Uterus (tissue), 7 donors: ENCODE results near the genes FOXP4, CCND3 and MRPS10.

DNA sequence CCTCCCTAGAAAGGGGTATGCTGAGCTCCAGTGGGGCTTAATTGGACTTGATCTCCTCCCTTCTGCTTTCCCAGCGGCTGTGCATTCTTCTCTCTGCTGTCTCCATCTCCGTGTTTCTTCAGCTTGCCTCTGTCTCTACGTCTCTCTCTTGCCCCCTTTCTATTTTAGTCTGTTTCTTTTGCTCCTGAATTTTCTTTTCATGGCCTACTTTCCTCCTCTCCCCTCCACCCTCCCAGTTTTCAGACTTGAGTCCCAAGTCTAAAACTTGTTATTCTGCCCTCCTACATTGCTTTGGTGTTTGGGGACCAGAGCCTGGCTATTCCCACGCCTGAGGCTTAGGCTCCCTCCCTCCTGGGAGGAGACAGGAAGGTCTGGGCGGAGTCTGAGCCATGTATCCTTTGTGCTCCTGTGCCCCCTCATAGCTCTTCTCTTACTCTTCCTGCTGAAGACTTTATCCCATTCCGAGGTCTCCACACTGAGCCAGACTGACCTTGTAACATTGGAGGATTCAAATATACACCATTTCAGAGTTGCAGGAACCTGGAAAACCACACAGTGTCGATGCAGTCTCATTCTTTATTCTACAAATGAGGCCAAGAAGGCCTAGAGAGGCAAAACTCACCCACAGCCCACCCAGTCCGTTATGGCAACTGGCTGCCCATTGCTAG is 69.5 kb downstream of the DAAM2 start:
- PRO-cap, 4 experiments, result no peak in any of the 4 experiments
- RAMPAGE, long total RNA, 2 experiments, result no peak in any of the 2 experiments
- RRBS, result no CpG with 5 or more reads among the region's 8 CpGs

- PRO-cap, 4 experiments, result peak in 2 of 4 experiments; most common minus-strand start chr6:39887814 (in 2)
- RAMPAGE, long total RNA, 2 experiments, result no peak in any of the 2 experiments
- RRBS, result no CpG with 5 or more reads among the region's 21 CpGs
Observed at GRCh38 chr6:39887373-39888433, 46.6 kb downstream of the MOCS1 start.

GRCh38 chr6:39888434-39888944 is 45.8 kb downstream of the MOCS1 start:
- PRO-cap, 4 experiments, result no peak in any of the 4 experiments
- RAMPAGE, long total RNA, 2 experiments, result no peak in any of the 2 experiments
- RRBS, result no CpG with 5 or more reads among the region's 8 CpGs

DNA sequence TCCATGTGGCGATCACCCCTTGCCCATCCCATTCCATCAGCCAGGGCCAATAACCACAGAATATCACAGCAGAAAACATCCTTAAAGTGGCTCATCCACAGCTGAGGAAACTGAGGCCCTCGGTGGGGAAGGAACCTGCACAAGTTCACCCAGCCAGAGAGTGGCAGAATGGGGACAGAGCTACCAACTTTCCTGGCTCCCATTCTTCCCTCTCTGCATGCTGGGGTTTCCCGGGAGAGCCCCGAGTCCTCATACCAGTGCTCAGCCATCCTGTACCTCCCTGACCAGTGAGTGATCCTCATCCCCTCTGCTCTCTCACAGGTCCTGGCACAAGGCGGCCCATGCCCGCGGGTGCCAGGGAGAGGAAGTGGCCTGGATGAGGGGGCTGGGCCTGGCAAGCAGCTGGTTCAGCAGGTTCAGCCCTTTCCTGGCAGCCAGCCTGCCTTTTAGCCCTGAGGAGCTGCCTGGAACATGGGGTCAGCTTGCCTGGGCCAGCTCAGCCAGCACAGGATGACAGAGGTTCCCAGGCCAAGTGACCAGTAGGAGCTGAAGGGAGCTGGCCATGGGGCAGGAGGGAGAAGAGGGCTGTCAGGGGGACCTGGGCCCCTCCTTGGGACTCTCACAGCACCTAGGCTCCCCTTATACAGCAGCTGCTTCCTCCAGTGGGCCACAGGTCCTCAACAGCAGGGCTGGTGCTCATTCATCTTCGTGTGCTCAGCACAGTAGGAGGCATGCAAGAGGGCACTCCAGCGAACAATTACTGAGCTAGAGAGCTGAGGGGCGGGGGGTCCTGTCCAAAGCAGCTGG is 10.9 kb downstream of the MOCS1 start:
- PRO-cap, 4 experiments, result no peak in any of the 4 experiments
- RAMPAGE, long total RNA, 2 experiments, result no peak in any of the 2 experiments
- RRBS, result no CpG with 5 or more reads among the region's 10 CpGs

GRCh38 chr6:40138406-40138954 is 204.2 kb upstream of the MOCS1 start:
- PRO-cap, 4 experiments, result no peak in any of the 4 experiments
- RAMPAGE, long total RNA, 2 experiments, result no peak in any of the 2 experiments
- RRBS, result no CpG with 5 or more reads among the region's 8 CpGs

DNA sequence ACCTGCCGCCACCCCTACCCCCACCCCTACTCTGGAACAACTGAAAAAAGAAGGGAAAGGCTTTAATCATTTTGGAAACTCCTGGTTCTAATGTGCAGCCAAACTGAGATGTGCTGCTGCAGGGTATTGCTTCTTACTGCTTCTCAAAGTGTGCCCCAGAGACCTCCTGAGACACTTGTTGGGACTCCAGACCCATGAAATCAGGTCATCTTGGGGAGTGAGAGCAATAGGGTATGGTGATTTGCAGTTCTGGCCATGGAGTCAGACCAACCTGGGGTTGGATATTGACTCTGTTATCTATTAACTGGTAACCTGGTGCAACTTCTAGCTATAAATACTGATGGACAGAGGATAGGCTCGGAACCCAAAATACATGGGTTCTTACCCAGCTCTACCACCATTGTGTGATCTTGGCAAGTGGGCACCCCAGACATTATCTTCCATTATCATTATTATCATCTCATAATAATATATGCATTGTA is 3.8 kb downstream of the TSPO2 start:
- PRO-cap, 4 experiments, result no peak in any of the 4 experiments
- RAMPAGE, long total RNA, 2 experiments, result no peak in any of the 2 experiments
- RRBS, result no CpG with 5 or more reads among the region's 2 CpGs

GRCh38 chr6:41100510-41101489 is 28.0 kb downstream of the NFYA start:
- PRO-cap, 4 experiments, result no peak in any of the 4 experiments
- RAMPAGE, long total RNA, 2 experiments, result no peak in any of the 2 experiments
- RRBS, result 96% methylated on average over 3 of the region's 62 CpGs

- PRO-cap, 4 experiments, result no peak in any of the 4 experiments
- RAMPAGE, long total RNA, 2 experiments, result no peak in any of the 2 experiments
- RRBS, result no CpG with 5 or more reads among the region's 3 CpGs
Observed at GRCh38 chr6:41103945-41104635, 31.3 kb downstream of the NFYA start.

DNA sequence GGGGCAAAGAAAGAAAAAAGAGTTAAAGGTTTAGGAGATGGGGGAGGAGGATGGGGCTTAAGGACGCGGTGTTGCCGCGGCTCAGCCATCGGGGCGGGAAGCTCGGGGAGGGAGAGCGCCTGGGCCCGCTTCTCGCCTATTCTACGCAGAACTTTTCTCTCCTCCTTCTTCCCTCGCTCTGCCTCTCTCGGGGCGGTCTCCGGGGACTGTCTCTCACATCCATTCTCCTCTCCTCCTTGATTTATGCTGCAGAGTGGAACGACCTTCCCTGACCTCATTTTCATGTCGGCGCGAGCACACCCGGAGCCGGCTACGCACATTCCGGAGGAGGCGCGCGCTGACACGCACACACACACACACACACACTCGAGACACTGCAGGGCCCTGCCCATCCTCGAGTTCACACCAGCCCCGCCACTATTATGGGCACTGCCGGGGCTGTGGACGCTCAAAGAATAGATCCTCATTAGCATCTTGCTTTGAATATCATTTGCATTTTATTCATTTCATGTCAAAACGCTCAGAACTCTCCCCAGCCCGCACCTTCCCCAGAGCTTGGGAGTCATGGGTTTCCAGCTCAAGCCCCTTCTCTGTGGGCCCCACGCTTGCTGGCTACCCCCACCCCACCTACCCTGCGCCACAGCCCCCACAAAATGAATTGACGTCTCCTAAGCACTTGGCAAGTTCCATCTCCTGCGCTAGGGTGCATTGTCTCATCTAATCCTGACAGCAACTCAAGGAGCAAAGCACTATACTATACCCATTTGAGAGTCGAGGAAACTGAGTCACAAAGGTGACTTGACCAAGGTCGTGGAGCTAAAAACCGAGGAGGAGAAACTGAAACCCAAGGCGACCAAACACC is 36.8 kb downstream of the NCR2 start:
- PRO-cap, 4 experiments, result no peak in any of the 4 experiments
- RAMPAGE, long total RNA, 2 experiments, result no peak in any of the 2 experiments
- RRBS, result 2% methylated on average over 12 of the region's 42 CpGs

- PRO-cap, 4 experiments, result peak in 2 of 4 experiments; most common plus-strand start chr6:41545772 (in 1); most common minus-strand start chr6:41545937 (in 2)
- RAMPAGE, long total RNA, 2 experiments, result no peak in any of the 2 experiments
- RRBS, result 2% methylated on average over 5 of the region's 22 CpGs
Observed at GRCh38 chr6:41545637-41546029, 548 bp upstream of the FOXP4 start.

DNA sequence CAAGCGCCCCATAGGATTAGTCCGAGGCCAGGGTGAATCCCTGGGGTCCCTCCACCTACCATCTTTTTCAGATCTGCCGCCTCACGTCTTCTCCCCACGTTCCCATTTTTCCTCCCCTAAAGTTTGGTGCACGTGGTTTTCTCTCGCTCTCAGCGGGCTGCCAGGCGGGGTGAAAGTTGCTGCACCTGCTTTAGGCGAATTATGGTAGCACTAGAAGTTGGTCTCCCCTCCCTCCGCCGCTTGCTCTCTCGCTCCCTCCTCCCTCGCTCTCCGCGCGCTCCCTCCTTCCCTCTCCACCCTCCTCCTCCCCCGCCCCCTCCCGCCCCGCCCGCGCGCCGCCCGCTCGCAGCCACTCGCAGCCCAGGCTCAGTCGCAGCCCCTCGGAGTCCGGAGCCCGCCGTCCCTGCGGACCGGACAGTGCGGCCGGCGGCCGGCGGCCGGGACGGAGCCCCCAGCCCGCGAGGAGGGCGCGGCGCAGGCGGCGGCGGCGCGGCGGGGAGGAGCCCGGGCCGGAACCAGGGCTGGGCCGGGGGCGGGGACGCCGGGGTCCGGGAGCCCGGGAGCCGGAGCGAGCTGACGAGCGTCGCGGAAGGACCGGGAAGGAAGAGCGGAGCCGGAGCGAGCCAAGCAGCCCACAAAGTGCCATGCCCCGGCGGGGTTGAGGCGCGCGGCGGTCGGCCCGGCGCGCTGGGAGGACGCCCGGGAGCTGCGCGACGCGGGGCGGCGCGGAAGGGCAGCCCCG is at the start of gene FOXP4:
FOXP4 (plus strand) TSS at position 352 of the 742 bp plus-strand sequence.
- PRO-cap, 4 experiments, result peak in 4 of 4 experiments; most common plus-strand start position 369 of the sequence (in 4); most common minus-strand start position 114 of the sequence (in 2)
- RAMPAGE, long total RNA, 2 experiments, result no peak in any of the 2 experiments
- RRBS, result 1% methylated on average over 26 of the region's 90 CpGs

DNA sequence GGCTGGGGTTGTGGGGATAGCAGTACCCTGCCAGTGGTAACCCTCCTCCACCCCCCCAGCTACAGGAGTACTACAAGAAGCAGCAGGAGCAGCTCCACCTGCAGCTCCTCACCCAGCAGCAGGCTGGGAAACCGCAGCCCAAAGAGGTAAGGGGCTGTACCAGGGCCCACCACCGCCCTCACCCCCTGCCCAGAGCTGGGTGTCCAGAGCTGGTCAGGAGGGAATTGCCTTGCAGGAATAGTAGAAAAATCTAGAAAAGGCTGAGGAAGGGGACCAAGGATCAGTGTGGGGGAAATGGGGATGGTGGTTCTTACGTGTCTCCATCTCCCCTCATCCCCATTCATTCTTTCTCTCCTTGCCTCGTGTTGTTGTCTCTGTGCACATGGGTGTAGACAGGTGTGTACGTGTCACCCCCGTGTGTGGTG is 39.2 kb downstream of the FOXP4 start:
- PRO-cap, 4 experiments, result no peak in any of the 4 experiments
- RAMPAGE, long total RNA, 2 experiments, result no peak in any of the 2 experiments
- RRBS, result no CpG with 5 or more reads among the region's 6 CpGs

DNA sequence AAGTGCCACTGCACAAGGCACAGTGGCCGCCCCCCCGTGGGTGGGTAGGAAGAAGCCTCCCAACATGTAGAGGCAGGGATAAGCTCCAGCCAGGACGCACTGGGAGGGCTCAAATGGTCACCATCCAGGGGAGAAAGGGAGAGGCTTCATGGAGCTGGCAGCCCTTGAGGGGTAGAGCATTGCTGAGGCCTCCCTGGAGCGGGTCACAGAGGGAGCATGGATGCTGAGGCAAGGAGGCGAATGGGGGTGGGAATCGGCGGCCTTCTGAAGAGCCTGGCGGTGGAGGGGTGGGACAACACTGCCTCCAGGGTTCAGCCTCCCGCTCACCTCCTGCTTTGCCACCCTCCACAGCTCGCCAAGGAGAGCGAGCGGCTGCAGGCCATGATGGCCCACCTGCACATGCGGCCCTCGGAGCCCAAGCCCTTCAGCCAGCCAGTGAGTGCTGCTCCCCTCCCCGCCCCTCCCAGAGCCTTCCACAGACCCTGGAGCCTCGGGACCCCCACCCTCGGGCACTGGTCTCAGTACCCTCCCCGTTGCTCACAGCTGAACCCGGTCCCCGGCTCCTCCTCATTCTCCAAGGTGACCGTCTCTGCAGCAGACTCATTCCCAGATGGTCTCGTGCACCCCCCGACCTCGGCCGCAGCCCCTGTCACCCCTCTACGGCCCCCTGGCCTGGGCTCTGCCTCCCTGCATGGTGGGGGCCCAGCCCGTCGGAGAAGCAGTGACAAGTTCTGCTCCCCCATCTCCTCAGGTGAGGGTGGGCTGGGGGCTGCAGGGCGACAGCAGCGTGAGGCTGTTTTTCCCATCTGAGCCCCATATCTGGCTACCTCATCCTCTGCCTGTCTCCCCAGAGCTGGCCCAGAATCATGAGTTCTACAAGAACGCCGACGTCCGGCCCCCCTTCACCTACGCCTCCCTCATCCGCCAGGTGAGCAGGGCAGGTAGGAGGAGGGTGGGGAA is 43.5 kb downstream of the FOXP4 start:
- PRO-cap, 4 experiments, result no peak in any of the 4 experiments
- RAMPAGE, long total RNA, 2 experiments, result no peak in any of the 2 experiments
- RRBS, result no CpG with 5 or more reads among the region's 36 CpGs

DNA sequence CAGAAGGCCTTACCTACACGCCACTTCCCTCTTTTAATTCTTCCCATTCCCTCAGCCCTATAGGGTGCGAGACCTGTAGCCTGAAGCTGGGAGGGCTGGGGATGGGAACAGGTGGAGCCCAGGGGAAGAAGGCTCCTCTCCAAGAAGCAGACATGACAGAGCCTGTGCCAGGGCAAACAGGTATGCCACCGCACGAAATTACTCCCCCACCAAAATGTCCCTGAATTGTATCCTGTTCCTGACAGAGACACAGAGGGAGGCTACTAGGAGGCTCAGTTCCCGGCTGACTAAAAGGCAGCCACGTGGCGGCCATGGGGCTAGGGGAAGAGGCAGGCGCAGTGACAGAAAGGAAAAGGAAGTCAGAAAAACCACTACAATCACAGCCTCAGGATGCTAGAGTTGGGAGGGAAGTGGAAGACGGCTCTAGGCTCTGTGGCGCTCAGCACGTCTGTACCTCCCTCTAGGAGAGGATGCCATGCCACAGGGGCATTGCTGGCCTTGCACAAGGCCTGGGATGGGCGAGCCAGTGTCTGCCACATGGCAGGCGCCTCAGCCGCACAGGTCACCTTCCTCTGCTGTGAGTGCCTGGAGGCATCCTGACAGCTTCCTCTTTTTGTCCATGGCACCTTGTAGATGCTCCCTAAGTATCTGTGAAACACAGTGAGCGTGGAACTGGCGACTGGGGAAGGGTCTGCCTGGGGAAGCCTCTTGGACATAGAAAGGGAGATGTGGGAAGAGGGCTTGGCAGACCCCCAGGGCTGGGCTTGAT is 27.7 kb downstream of the TFEB start:
- PRO-cap, 4 experiments, result no peak in any of the 4 experiments
- RAMPAGE, long total RNA, 2 experiments, result no peak in any of the 2 experiments
- RRBS, result no CpG with 5 or more reads among the region's 16 CpGs

DNA sequence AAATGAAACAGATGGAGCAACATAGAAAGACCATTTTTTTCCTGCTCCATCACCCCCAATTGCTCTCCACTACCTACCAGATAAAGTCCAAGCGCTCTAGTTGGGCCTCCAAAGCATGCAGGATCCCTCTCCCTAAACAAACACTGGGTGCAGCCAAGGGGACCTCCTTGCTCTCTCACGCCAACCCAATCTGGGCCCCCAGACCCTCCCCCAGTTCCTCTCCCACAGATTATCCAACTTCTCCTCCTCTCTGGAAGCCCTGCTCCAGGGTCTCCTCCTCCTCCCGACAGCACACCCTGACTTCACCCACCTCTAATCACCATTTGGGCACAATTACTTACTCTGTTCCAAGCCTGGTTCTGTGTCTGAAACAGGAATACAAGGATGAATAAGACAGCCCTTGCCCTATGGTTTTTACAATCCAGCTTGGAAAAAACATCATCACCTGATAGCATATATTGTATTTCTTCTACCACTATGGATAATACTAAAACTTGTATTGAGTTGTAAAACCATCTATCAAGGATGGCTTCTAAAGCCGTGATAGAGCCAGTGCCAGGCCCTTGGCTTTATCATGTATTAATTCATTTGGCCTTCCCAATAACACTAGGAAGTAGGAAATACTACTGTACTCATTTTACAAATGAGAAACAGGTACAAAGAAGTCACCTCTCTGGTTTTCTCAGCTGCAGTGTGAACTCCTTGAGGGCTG is 24.7 kb downstream of the TFEB start:
- PRO-cap, 4 experiments, result no peak in any of the 4 experiments
- RAMPAGE, long total RNA, 2 experiments, result no peak in any of the 2 experiments
- RRBS, result no CpG with 5 or more reads among the region's 4 CpGs

DNA sequence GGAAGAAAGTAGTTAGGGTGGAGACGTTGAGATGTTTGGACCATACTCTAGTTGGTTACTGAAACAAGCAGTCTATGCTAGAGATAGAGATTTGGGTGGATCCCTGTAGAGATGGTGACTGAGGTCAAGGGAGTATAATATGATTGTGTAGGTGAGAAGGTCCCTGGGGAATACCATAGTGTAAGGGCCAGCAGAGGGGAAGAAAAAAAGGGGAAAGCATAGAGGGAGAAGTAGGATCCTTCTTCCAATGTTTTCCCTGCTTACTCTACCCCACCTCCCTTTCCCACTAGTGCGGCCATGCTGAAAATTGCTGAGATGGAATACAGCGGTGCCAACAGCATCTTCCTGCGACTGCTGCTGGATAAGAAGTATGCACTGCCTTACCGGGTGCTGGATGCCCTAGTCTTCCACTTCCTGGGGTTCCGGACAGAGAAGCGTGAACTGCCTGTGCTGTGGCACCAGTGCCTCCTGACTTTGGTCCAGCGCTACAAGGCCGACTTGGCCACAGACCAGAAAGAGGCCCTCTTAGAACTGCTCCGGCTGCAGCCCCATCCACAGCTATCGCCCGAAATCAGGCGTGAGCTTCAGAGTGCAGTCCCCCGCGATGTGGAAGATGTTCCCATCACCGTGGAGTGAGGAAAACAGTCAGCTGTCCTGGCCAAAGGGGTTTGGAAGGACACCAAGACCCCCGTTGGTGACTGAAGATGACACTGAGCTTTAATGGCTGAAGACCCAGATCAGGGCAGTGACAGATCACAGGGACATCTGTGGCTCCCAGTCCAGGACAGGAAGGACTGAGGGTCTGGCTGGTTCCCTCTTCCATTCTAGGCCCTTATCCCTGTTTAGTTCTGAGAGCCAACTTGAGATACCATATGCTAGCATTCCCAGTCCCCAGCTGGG is 9.3 kb downstream of the CCND3 start:
- PRO-cap, 4 experiments, result no peak in any of the 4 experiments
- RAMPAGE, long total RNA, 2 experiments, result no peak in any of the 2 experiments
- RRBS, result 87% methylated on average over 3 of the region's 17 CpGs

GRCh38 chr6:41936023-41937029 is 5.3 kb downstream of the CCND3 start:
- PRO-cap, 4 experiments, result no peak in any of the 4 experiments
- RAMPAGE, long total RNA, 2 experiments, result no peak in any of the 2 experiments
- RRBS, result no CpG with 5 or more reads among the region's 11 CpGs

DNA sequence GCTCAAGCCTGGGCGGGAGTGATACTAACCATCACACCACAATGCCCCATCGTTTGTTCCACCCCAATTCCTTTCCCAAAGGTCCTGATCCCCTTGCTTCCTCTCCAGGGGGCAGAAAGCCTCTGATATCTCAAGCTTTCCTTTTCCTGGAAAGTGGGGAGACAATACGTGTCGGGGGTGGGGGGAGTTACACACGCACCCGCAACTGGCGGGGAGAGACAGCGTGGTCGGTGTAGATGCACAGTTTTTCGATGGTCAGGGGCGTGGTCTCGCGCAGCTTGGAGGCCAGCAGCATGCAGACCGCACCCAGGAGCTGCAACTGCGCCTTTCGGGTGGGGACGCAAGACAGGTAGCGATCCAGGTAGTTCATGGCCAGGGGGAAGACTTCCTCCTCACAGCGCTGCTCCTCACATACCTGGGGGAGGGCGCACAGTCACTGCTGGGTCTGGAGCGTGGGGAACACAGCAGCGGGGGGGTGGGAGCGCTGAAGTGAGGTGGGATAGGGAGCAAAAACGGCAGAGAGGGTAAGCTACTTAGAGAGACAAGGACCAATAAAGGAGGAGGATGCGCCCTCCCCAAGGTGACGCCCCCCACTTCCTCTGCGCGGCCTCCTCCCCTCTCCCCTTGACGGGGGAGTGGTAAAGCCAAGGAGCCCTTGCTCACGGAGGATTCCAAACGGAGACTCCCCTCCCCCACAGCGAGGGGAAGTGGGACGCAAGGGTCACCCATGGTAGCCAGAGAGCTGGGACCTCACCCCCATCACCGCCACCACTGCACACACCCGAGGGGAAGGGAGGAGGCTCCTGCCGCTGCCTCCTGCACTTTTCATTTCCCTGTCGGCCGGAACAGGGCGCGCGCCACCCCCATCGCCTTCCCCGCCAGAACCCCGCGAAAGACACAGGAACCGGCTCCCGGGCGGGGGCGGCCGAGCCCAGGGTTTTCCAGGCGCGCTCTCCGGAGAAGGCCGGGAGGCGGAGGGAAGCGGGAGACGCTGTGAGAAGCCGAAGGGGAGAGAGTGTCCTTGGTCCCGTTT is 1.1 kb downstream of the CCND3 start:
- PRO-cap, 4 experiments, result peak in 1 of 4 experiments; most common plus-strand start position 627 of the sequence (in 1)
- RAMPAGE, long total RNA, 2 experiments, result no peak in any of the 2 experiments
- RRBS, result 2% methylated on average over 16 of the region's 59 CpGs

DNA sequence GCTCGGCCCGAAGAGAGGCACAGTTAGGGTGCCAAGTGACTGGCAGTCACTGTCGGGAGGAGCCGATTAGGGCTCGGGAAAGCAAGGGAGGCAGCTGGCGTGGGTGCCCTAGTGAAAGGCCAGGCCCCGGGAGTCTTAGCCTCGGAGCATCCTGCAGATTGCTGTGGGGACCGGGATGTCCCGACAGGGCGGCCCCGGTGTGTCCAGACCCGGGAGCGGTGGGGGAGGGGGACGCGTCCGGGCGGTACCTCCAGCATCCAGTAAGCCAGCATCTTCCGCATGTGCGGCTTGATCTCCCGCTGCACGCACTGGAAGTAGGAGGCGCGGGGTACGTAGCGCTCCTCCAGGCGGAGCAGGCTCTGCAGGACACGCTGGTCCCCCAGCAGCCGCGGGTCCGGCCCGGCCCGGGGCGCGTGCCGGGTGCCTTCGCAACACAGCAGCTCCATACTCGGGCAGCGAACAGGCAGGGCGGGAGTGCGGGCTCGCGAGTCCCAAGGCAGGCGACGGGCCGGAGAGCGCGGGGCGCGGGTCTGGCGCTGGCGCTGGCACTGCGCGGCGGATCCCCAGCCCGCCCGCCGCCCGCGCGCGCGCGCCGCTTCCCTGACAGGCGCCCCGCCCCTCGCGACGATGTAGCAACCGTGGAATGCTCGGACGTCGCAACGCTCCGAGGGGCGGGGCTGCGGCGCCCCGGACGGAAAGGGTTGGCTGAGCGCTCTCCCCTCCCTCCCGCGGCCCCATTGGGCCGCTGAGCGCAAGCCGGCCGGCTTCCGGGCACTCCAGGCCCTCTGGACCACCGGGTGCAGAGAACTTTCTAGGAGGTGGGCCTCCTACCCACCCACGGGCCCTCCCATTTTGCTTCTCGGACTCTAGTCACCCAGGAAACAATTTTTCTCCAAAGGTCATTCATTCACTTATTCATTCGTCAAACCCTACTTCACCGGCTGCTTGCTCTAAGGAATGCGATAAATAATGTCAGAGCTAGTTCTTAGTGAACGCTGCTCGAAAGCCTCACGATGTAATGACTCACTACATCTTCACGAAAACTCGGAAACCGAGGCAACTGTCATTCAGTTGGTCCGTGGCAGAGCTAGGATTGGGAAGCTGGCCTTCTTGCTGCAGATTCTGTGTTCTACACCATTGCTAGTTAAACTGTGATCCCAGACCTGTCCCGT is at the start of gene CCND3:
CCND3 (minus strand) TSS at position 605 of the 1,172 bp plus-strand sequence.
- PRO-cap, 4 experiments, result peak in 4 of 4 experiments; most common plus-strand start position 1,070 of the sequence (in 4); most common minus-strand start position 629 of the sequence (in 3)
- RAMPAGE, long total RNA, 2 experiments, result no peak in any of the 2 experiments
- RRBS, result 2% methylated on average over 18 of the region's 103 CpGs

- PRO-cap, 4 experiments, result peak in 4 of 4 experiments; most common plus-strand start chr6:42217940 (in 3); most common minus-strand start chr6:42217861 (in 3)
- RAMPAGE, long total RNA, 2 experiments, result start-site peak on the minus strand in 1 of 2 experiments, at chr6:42217850-42217856 at its widest, 39 reads per replicate
- RRBS, result 3% methylated on average over 17 of the region's 18 CpGs
Observed at GRCh38 chr6:42217762-42218111, at the start of gene MRPS10. Gene MRPS10, minus strand, starts transcription at chr6:42217861.